ENCODE results near the genes SETD1A, STX4, VKORC1 and COX6A2.

DNA sequence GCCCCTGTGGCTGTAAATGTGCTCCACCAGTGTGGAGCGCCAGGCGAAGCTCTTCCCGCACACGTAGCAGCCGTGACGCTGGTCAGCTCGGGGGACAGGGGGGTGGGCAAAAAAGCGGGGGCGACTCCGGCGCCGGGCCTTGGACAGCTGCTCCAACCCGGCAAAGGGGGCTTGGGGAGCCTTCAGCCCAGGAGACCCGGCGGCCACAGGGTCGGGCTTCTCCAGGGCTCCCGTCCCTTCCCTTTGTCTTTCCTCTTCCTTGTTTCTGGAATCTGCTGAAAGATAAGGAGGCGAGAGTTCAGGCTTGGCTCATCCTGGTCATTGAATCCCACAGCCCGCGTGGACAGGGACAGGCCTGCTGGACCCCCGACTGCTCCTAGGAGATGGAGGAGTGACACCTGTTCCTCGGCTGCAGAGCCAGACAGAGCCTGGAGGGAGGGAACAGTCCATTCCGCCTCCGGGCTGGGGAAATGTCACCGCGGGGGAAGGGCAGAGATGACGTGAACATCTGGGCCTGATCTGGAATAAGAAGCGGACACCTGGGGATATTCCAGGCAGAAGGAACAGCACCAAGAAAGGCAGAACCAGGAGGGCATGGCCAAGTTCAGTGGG, 1.7 kb downstream of the ZNF747 start:
- PRO-cap, result no peak
- RAMPAGE, long total RNA, 3 experiments, result no peak in any of the 3 experiments

- PRO-cap, result no peak
- RAMPAGE, long total RNA, 3 experiments, result no peak in any of the 3 experiments
Measured at GRCh38 chr16:30603573-30604849, 6.2 kb downstream of the ZNF689 start.

GRCh38 chr16:30658553-30659594, 643 bp downstream of the FBRS start:
- PRO-cap, result bidirectional peak, plus-strand start at chr16:30658823, minus-strand start at chr16:30658676; unidirectional peak, plus-strand start at chr16:30659093; bidirectional peak, plus-strand start at chr16:30659422, minus-strand start at chr16:30659204
- RAMPAGE, long total RNA, 3 experiments, result no peak in any of the 3 experiments

DNA sequence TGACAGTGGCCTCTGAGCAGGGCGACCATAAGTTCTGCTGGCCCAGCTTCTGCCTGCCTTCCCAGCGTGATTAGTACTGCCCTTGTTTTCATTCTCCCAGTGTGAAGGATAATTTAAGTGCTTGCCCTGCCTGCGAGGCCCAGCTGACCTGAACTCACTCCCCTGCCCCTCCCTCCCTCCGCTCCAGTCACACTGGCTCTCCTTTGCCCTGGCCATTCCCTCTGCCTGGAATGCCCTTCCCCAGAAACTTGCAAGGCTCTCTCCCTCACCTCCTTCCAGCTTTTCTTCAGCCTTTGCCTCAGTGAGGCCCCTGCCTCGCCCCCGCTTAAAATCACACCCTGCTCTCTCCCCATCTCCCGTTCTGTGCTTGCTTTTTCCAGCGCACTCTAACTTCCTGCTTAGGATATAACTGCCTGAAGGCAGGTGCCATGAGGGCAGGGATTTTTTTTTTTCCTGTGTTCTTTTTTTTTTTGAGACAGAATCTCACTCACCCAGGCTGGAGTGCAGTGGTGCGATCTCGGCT, 12.3 kb downstream of the BCL7C start:
- PRO-cap, result no peak
- RAMPAGE, long total RNA, 3 experiments, result no peak in any of the 3 experiments

DNA sequence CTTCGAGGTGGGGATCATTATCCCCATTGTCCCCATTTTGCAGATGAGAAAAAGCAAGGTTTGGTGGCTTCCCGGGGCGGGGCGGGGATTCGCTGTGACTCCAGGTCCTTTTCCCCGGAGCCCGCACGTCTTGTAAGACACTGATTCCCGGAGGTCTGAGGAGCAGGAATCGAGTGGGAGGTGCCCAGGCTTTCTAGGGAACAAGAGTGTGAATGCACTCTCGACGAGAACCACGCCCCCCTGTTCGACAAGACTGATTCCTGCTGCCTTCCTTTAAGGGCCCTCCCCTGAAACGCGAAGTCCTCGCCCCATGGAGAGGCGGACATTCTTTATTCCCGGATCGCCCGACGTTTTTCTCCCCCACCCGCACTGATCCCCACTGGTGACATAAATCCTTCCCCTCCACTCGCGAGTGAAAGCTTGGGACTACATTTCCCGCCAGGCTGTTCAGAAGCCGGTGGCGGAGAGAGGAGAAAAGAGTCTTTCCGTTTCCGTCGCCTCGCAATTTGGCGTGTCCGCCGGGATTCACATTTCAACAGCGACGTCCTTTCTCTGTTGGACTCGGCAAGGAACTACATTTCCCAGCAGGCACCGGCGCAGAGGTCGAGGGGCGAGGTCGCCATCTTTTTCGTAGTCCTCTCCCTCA, 1.2 kb upstream of the FBXL19 start:
- PRO-cap, result bidirectional peak, plus-strand start at position 298 of the sequence, minus-strand start at position 157 of the sequence; bidirectional peak, plus-strand start outside the sequence, minus-strand start at position 508 of the sequence
- RAMPAGE, long total RNA, 3 experiments, result no peak in any of the 3 experiments

DNA sequence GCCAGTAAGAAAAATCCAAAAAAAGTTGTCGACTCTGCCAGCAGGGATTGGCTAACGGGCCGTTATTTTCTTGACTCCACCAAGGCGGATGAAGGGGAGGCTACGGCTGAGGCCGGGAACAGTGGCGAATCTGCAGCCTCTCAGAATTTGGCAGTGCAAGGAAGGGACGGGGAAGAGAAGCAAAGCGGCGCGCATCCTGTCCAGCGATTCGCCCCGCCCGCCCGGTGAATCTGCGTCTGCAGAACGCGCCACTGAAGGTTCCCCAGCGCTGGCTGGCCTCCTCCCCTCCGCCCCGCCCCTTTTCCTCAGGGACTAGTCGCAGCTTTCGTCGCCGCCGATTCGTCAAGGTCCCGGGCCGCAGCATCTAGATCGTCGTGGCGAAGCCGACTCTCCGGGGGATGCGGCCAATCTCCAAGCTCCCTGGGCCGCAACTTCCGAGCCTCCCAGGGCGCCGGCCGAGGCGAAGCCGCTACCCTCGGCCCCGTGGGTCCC, at the start of gene SETD1A:
Gene SETD1A, plus strand, starts transcription at position 342 of the 492 bp plus-strand sequence.
- PRO-cap, result bidirectional peak, plus-strand start outside the sequence, minus-strand start at position 226 of the sequence
- RAMPAGE, long total RNA, 3 experiments, result no peak in any of the 3 experiments

DNA sequence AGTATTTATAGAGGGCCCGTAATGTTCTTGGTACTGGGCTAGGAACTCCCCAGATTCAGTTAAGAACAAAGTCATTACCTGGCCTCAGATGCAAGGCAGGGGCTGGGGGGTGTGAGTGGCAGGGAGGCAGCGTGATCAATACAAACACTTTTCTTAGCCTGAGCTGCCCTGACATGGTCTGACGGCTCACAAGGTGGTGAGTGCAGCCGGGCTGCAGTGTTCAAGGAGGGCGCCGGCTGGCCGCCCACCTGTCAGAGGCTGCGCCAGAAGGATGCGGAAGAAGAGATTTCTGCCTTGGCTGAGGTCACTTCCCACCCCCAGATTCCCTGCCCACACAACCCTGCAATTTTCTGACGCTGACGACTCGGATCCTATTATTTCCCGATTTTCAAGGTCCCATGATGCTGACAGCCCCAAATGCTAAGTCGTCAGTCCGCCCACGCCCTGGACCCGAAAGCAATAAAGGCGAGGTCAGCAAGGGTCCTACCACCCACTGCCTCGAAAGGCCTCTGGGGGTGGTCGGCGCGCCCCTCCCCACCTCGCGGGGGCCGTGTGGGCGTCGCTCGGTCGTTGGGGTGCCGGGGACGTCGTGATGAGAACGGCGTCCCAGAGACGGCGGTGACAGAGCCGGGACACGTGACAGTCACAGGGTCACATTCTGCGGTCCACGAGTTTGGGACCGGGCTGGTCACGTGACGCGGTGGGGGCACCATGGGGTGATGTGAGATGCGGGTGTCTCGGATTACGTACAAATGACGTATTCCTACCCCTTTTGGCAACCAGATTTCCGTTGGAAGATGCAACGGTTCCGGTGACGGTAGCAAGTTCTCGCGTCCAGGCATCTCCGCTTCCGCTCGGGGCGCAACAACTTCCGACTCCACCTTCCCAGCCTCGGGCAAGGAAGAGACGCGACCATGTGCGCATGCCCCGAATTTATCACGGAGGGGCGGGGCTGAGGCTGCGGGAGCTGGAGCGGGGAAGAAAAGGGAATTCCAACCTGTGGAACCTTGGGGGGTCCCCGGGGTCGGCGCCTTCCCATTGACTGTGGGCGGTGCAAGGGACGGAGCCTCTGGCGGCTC, at the start of gene STX4:
Gene STX4, plus strand, starts transcription at position 952 of the 1,079 bp plus-strand sequence.
- PRO-cap, result bidirectional peak, plus-strand start at position 216 of the sequence, minus-strand start at position 253 of the sequence; bidirectional peak, plus-strand start at position 936 of the sequence, minus-strand start at position 623 of the sequence
- RAMPAGE, long total RNA, 3 experiments, result start-site peak on the plus strand in 3 of 3 experiments, centred at positions 330 to 986 of the sequence, 12 to 142 reads per replicate; start-site peak on the minus strand in 1 of 3 experiments, centred at position 827 of the sequence, 8 reads per replicate

DNA sequence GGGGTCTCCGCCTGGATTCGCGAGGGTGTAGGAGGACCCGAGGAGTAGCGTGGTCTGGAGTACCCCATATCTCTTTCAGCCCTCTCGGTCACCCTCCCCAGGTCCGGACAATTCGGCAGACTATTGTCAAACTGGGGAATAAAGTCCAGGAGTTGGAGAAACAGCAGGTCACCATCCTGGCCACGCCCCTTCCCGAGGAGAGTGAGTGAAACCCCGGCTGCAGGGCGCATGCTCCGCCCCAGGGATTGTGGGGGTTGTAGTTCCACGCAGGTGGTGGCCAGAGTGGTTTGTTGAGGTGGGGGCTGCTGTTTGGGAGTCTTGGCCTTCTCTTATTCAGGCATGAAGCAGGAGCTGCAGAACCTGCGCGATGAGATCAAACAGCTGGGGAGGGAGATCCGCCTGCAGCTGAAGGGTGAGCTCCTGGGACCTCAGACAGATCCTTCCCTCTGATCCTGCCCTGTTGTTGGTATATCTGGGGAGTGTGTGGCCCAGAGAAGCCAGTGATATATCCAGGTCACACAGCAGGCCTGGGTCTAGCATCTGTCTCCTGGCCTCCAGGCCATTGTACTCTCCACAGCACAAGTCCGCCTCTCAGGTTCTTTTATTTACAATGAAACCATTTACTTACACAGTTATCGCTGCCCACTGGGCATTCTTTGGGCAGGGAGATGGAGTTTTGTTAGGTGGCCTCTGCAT, 915 bp downstream of the STX4 start:
- PRO-cap, result unidirectional peak, minus-strand start at position 194 of the sequence
- RAMPAGE, long total RNA, 3 experiments, result start-site peak on the plus strand in 1 of 3 experiments, centred at position 121 of the sequence, 17 reads per replicate

- PRO-cap, result unidirectional peak, minus-strand start at chr16:31052229; unidirectional peak, minus-strand start at chr16:31052258
- RAMPAGE, long total RNA, 3 experiments, result no peak in any of the 3 experiments
Measured at GRCh38 chr16:31052019-31052705, 18.8 kb downstream of the STX4 start.

- PRO-cap, result no peak
- RAMPAGE, long total RNA, 3 experiments, result no peak in any of the 3 experiments
Measured at GRCh38 chr16:31090755-31091407, 2.1 kb upstream of the PRSS53 start.

GRCh38 chr16:31094294-31095182, at the start of gene VKORC1:
VKORC1 (minus strand) TSS chr16:31094797.
- PRO-cap, result bidirectional peak, plus-strand start at chr16:31095034, minus-strand start at chr16:31094916
- RAMPAGE, long total RNA, 3 experiments, result start-site peak on the minus strand in 3 of 3 experiments, at chr16:31094735-31094962 at its widest, 561 to 813 reads per replicate

- PRO-cap, result no peak
- RAMPAGE, long total RNA, 3 experiments, result no peak in any of the 3 experiments
Measured at GRCh38 chr16:31147973-31148853, 1.7 kb downstream of the PRSS36 start.

DNA sequence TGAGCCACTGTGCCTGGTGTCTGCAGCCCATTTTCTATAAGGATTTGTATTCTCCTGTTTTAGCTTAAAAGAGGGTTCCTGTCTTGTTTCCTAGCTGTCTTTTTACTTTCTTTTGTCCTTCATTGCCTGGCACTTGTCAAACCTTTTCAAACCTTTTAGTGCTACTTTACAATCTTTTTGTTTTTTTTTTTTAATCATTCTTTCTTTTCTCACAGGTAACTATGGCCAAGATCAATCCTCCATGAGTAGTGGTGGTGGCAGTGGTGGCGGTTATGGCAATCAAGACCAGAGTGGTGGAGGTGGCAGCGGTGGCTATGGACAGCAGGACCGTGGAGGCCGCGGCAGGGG, 4.8 kb downstream of the FUS start:
- PRO-cap, result no peak
- RAMPAGE, long total RNA, 3 experiments, result no peak in any of the 3 experiments

GRCh38 chr16:31187975-31188700, 8.2 kb downstream of the FUS start:
- PRO-cap, result no peak
- RAMPAGE, long total RNA, 3 experiments, result no peak in any of the 3 experiments

DNA sequence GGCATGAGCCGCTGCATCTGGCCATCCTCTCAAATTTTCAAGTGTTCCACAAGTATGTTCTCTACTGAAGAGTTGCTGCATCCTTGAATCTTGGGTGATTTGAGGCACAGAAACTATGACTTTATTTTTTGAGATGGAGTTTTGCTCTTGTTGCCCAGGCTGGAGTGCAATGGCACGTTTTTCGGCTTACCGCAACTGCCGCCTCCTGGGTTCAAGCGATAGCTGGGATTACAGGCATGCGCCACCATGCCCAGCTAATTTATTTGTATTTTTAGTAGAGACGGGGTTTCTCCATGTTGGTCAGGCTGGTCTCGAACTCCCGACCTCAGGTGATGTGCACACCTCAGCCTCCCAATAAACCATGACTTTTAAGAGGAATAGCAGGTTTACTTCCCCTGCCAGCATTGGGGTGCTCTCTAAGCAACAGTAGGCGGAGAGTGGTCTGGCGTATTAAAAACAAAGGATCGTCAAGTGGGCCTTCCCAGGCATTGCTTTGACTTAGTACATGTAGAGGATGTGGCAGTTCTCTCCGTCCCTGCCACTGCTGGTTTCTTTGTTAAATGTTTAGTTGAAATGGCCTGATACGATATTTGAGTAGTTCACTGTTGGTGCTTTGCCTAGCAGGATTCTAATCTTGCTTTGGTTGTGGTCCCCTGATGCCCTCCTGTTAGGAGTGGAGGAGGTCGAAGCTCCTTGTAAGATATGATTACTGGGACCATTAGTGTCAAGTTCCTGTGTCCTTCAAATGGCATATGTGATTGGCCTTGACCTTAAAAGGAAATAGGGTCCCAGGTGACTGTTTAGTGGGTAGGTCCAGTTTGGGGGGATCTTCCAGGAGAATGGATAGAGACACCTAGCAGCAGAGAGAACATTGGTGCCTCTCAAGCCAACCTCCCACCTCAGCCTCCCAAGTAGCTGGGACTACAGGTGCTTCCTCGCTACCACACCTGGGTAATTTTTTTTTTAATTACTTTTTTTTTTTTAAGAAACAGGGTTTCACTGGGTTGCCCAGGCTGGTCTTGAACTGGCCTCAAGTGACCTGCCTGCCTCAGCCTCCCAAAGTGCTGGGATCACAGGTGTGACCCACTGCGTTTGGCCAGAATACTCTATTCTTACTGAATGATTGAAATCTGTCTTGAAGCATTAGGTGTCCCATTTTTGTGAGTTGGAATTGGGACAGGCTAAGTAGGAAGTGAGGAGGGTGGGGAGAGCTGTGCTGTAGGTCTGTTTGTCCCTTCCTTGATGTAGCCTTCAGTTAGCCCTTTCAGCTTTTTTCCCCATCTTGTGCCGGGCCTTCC, 9.3 kb downstream of the PYCARD start:
- PRO-cap, result no peak
- RAMPAGE, long total RNA, 3 experiments, result no peak in any of the 3 experiments

DNA sequence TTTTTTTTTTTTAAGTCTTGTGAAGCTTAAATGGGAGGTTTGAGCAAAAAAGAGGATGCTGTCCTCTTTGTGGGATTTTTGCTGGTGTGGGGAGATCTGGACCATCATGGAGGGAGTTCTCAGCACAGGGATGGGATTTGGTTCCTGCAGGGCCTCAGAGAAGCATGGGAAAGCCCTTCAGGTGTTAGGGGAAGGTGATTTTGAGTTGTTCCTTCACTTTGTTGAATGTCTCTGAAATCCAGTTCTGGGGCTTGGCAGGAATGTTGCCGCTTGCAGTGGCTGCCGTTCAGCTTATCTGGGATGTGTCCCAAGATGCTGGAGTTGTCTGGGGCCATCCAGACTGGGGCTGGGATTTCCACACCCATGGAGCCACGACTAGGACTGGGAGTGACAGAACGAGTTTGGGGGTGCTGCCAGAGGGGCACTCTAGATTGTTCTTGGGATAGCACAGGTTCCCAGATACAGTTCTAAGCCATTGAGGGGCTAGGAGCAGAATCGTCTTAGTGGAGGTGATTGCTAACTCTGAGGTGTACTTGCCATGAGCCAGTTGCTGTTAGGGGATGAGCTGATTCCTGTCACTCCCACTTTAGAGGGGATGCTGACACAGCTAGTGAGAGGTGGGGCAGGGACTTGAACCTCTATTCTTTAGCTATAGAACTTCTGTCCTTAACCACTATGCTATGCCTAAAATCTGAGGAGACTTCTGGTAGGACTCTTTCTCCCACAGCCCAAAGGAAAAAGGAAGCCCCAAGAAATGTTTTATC, 4.0 kb downstream of the PYCARD start:
- PRO-cap, result no peak
- RAMPAGE, long total RNA, 3 experiments, result no peak in any of the 3 experiments

DNA sequence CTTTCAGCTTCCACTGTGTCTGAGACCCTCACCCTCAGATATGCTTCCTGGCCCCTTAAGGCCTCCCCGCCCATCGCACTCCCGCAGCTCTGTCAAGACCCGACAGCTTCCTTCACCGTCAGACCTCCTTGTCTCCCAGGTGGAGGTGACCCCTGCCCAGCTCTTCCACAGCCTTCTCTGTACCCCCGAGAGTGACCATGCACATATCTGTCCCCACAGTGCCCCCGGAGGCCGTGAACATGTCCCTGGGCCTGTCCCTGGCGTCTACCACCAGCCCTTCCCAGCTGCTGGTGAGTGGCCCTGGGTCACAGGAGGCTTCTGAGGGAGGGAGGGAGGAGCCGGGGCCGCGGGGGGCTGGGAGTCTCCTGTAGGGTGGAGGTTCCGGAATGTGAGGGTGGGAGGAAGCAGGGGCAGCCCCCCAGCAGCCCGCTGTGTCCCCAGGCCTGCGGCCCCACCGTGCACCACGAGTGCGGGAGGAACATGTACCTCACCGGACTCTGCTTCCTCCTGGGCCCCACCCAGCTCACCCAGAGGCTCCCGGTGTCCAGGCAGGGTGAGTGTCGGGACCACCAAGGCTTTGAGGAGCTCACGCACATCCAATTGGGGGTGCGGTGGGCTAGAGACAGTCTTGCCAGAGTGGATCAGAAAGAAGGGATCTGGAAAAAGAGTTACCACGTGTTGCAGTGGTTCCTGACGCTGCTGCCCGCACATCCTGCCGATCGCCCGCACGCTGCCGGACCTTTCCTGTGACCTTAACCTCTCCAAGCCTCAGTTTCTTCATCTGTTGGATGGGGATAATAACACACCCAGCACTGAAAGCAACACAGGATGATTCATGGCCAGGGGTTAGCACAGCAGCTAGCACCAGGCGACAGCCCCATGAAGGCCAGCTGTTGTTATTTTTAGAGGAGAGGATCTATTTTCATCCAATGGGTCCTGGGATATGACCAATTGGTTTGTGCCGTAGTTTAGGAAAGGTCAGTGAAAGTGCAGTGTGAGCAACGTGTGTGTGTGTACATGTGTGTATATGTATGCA, 2.2 kb downstream of the ITGAX start:
- PRO-cap, result unidirectional peak, minus-strand start at position 266 of the sequence
- RAMPAGE, long total RNA, 3 experiments, result no peak in any of the 3 experiments

DNA sequence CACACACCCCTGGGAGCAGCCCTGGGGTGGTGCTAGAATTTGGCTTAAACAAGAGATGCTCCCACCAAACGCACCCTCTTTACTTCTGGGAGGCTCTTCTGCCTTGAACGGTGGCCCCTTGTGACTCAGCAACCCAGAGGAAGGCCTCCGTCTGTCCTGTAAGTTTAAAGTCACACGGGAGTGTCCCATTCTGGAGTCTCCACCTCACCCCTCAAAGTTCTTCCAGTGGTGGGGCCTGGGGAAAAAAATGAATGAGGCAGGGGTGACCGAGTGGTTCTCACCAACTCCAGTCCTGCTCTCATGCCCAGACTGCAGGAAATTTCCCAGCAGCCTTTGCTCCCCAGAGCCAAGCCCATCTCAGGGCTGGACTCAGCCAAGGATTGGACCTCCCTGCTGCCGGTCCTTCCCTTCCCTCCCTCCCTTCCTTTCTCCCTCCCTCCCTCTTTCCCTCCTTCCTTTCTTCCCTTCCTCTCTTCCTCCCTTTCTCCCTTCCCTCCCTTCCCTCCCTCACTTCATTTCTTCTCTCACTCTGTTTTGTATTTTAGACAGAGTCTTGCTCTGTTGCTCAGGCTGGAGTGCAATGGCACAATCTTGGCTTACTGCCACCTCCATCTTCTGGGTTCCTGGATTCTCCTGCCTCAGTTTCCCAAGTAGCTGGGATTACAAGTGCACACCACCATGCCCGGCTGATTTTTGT, 11.4 kb downstream of the ITGAD start:
- PRO-cap, result no peak
- RAMPAGE, long total RNA, 3 experiments, result no peak in any of the 3 experiments

DNA sequence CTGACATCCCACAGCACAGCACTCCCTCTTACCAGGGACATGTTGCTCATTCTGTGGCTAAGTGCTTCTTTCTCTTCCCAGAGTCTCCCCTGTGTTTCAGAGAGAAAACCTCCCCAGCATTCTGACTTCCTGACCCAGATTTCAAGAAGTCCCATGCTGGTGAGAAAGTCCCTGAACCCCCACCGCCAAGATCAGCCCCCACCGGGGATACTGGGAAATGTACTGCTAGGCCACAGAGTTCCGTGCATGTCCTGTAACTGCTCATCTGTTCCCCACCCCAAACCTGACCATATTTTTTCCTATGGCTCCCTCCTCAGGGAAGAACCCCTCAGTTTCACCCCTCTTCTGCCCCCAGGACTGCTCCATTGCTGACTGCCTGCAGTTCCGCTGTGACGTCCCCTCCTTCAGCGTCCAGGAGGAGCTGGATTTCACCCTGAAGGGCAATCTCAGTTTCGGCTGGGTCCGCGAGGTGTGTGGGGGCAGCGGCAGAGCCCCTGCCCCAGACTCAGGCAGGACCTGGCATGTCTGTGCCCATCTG, 4.6 kb downstream of the COX6A2 start:
- PRO-cap, result no peak
- RAMPAGE, long total RNA, 3 experiments, result no peak in any of the 3 experiments

- PRO-cap, result unidirectional peak, minus-strand start at chr16:31428379
- RAMPAGE, long total RNA, 3 experiments, result no peak in any of the 3 experiments
Measured at GRCh38 chr16:31428190-31428665, at the start of gene COX6A2. COX6A2 (minus strand) TSS chr16:31428360.

Measured in subcutaneous adipose tissue (tissue), 3 donors.